Measurements from ENCODE around the gene JAM2.

- PRO-cap: no peak
Measured at GRCh38 chr21:17492756-17493147, 20.1 kb upstream of the CXADR start.

GRCh38 chr21:17752125-17752555 is 67.0 kb downstream of the C21orf91 start:
- PRO-cap: no peak

GRCh38 chr21:17789603-17789938 is 29.6 kb downstream of the C21orf91 start:
- PRO-cap: no peak

DNA sequence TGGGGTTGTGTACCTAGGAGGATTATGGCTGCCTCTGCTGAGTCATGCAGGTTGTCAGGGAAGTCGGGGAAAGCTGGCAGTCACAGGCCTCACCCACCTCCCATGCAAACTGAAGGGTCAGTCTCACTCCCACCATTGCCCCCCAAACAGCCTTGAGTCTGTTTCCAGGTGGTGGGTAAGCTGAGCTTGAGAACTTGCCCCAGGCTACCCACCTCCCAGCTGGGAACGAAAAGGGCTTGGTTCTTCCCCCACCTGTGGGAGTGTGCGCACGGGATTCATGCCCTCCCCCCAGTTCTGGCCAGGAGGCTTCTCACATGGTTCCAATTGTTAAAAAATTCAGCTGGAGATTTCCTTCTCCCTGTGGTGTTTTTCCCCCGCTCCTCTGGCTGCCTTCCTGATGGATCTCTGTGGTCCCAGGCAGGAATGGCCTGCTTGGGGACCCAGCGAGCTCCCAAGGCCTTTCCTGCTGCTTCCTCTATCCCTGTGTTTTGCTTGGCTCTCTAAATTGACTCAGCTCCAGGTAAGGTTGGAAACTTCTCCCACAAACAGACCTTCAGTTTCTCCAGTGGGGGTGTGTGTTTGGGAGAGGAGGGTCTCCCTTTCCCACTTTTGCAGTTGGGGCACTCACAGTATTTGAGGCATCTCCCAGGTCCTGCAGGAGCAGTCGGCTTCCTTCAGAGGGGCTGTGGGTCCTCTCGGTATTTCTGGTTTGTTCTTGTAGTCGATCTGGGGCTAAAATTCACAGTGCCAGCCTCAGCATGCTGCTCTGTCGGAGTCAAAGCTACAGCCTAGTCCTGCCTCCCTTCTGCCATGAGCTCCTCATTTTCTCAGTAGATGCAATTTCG is 82.0 kb upstream of the C21orf91 start:
- PRO-cap: no peak

DNA sequence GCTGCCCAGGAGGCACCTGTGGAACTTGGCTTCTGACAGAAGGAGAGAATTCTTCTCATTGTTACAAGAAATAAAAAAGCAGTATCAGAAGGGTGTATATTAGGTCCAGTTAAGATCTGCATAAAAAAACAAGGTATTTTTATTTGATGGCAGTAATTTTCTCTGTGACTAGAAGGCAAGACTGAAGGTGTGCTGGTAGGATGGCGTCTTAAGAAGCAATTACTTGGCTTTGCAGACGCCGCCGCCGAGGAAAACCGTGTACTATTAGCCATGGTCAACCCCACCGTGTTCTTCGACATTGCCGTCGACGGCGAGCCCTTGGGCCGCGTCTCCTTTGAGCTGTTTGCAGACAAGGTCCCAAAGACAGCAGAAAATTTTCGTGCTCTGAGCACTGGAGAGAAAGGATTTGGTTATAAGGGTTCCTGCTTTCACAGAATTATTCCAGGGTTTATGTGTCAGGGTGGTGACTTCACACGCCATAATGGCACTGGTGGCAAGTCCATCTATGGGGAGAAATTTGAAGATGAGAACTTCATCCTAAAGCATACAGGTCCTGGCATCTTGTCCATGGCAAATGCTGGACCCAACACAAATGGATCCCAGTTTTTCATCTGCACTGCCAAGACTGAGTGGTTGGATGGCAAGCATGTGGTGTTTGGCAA is 454.1 kb upstream of the TMPRSS15 start:
- PRO-cap: no peak

DNA sequence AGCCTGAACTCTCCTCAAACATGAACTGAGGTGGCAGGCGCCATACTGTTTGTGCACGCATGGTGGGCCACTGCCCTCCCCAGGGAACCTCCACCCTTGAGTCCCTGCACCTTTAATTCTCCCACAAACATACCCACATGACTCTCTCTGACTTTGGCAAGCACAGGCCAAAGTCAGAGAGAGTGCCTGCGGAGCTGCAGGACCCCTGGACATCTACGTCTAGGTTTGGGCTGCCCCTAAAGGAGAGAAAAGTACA is 260.4 kb downstream of the NCAM2 start:
- PRO-cap: no peak

GRCh38 chr21:21463447-21464052 is 465.3 kb downstream of the NCAM2 start:
- PRO-cap: no peak

DNA sequence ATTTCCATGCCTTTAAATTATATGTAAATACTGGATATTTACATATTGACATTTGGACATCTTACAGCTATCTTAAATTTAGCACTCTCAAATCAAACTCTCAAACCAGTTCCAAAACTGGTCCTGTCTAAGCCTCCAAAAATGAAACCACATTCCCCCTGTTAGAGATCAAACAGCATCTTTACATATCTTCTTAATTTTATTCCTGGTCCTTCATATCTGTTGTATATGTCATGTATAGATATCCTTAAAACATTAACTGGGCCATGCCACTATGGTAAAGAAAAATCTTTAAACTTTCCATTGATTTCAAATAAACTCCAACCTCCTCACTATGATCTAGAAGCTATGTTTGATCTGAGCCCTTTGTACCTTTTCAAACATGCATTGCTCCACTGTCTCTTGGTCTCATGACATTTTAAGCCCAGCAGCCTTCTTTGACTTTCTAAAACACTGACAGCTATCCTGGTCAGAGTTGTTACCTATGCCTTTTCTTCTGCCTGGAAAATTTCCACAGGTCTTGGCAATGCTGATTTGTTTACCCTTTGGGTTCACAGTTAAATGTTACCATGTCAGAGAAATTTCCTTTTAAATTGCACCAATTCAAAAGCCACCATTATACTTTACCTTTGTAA is 1064.1 kb downstream of the NCAM2 start:
- PRO-cap: no peak

- PRO-cap: no peak
Measured at GRCh38 chr21:25457377-25457935, 149.8 kb downstream of the MRPL39 start.

GRCh38 chr21:25573605-25574451 is 33.5 kb downstream of the MRPL39 start:
- PRO-cap: no peak

- PRO-cap: bidirectional peak, plus-strand start at chr21:25639258, minus-strand start at chr21:25639104; bidirectional peak, plus-strand start at chr21:25639439, minus-strand start at chr21:25639444
Measured at GRCh38 chr21:25639206-25640186, at the start of gene JAM2. Gene JAM2, plus strand, starts transcription at chr21:25639258.

GRCh38 chr21:25897384-25897845 is 162.6 kb downstream of the GABPA start:
- PRO-cap: no peak

GRCh38 chr21:25903477-25904054 is 168.8 kb downstream of the GABPA start:
- PRO-cap: no peak

GRCh38 chr21:25907483-25907949 is 172.7 kb downstream of the GABPA start:
- PRO-cap: no peak

- PRO-cap: no peak
Measured at GRCh38 chr21:26123030-26123337, 47.6 kb downstream of the APP start.

- PRO-cap: no peak
Measured at GRCh38 chr21:26803236-26803581, 42.0 kb downstream of the ADAMTS1 start.

GRCh38 chr21:26837276-26838524 is 7.5 kb downstream of the ADAMTS1 start:
- PRO-cap: no peak

GRCh38 chr21:26842819-26843443 is 2.3 kb downstream of the ADAMTS1 start:
- PRO-cap: bidirectional peak, plus-strand start at chr21:26843174, minus-strand start at chr21:26843048

DNA sequence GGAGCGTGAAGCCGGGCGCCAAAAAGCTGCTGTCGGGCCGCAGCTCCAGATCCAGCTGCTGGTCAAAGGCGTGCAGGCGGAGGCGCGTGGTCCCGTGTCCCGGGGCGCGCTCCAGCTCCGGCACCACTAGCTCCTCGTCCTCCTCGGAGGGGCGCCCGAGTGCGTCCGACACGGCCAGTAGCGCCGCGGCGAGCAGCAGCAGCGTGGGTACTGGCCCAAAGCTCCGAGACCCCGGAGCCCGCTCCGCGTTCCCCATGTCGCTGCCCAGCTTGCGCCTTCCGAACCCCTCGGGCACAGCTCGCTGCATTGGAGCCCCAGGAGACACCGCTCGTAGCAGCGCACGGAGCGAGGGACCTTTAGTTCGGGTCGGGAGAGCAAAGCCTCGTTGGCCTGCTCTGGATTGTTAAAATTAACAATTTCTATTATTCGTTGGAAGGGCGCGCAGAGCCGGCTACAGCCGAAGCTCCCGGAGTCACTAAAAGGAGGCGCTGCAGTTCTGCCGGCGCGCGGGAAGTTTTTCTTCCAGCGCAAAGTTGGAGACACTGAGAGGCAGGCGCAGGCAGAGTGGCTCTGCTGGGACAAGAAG is 468 bp downstream of the ADAMTS1 start:
- PRO-cap: no peak

- PRO-cap: no peak
Measured at GRCh38 chr21:27390409-27390837, 423.5 kb upstream of the ADAMTS5 start.